HTERT-HM (cell line): ENCODE measurements around the genes ADGRG6 and AIG1.

GRCh38 chr6:141562839-141563230 lies 569.9 kb upstream of the GJE1 start:
- RRBS: no CpG with 5 or more reads among the region's 4 CpGs

DNA sequence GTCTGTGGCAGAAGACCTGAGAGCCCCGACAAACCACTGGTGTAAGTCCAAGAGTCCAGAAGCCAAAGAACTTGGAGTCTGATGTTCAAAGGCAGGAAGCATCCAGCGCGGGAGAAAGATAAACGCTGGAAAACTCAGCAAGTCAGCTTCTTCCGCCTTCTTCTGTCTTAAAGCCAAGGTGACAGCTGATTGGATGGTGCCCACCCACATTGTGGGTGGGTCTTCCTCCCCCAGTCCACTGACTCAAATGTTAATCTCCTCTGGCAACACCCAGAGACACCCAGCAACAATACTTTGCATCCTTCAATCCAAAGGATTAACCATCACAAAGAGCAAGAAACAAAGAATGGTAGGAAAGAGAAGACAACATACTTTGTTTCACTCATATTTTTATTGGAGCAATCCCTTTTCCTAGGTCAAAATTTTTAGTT lies 102.4 kb upstream of the GJE1 start:
- RRBS: no CpG with 5 or more reads among the region's 5 CpGs

GRCh38 chr6:142147441-142147857 lies 386 bp downstream of the VTA1 start:
- RRBS: no CpG with 5 or more reads among the region's 6 CpGs

- RRBS: under 1% methylated on average over 15 of the region's 73 CpGs
These were observed at the start of gene ADGRG6 for GRCh38 chr6:142301602-142302380. Gene ADGRG6 (plus strand): TSS chr6:142302007.

DNA sequence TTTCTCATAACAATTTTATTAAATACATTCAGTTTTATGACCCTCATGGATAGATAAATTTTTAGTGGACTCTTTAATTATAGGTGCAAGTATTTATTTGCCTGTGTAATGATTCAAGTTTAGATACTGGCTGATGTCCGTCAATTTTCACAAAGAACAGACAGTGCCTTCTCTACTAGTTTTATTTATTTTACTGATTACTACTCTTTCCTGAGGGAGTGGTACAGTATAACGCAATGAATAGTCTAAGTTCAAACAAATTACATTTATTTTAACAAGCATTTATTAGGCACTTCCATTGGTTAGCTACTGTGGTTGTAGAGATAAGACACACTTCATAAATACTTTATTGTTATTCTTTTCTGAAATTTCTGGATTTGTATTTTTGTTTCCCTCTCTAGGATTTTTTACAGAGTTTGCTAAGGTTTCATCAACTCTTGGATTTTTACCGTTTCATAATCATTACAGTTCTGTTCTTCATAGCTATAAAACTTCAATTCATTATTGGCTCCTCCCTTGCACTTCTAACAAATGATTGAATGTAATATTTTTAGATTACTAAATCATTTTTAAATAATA lies 74.4 kb downstream of the ADGRG6 start:
- RRBS: no CpG with 5 or more reads among the region's 3 CpGs

GRCh38 chr6:142819674-142819996 lies 125.3 kb downstream of the HIVEP2 start:
- RRBS: no CpG with 5 or more reads among the region's 3 CpGs

- RRBS: no CpG with 5 or more reads among the region's 8 CpGs
These were observed 98.0 kb downstream of the HIVEP2 start for GRCh38 chr6:142846889-142847555.

DNA sequence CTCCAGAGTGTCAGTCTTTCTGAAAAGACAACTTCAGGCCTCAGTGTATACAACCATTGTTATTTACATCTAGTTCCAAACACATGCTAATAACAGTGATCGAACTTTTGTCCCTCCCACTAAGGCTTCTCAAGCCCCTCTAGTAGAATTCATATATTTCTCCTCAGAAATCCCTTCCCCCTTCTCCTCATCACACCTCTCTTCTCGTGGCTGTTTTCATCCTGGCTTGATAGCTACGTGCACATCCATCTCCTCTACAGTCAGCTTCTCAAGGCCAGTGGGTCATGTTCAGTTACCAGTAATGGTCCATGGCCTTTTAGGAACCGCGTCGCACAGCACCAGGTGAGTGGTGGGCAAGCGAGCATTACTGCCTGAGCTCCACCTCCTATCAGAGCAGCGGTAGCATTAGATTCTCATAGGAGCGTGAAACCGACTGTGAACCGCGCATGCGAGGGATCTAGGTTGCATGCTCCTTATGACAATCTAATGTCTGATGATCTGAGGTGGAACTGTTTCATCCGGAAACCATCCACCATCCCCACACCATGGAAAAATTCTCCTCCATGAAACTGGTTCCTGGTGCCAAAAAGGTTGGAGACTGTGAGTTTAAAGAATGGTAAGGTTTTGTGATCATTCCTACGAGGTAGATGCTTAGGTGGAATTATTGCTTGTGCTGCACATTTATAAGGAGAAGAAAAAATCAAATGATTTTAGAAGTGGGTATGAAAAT lies 32.6 kb downstream of the HIVEP2 start:
- RRBS: no CpG with 5 or more reads among the region's 15 CpGs

DNA sequence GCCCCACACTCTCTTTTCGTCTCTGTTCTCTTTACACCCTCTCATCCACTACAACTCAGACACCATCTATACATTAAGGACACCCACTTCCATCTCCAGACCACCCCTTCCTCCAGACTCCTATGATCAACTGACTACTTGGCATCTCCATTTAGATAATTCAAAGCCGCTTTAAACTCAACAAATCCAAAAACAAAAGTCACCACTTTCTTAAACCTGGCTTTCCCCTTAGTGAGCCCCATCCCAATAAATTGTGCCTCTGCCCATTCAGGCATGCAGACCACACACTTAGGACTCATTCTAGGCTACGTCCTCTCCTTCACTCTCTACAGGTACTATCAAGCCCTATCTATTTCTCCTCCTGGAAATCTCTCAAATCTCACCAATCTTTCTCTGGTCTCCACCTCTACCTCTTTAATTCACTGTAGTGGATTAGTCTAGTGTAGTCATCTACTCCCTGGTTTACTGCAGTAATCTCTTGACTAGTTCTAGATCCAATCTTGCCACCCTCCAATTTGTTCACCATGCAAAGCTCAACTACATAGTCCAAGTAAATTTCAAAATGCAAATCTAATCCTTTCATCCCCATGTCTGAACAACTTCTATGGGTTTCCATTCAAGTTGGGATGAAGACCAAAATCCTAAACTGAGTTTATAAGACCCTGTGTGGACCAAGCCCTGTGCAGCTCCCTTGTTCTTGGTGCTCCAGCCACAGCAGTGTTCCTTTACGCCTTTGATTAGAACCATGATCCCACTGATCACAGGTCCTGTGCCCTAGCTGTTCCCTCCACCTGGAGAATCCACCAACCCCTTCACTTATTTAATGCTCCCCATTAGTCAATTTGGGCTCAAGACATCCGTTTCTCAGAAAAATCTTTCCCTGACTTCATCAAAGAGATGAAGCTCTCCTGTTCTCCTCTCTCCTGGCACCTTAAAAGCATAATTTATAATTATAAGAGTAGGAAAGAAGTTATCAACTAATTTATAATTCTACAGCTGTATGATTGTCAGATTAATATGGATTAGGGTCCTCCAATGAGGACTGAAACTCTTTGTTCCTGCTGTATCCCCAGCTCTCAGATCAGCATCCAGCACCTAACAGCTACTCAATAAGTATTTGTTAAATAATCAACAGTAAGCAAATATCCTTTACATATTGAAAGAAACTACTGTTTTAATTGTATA lies 28.9 kb downstream of the HIVEP2 start:
- RRBS: no CpG with 5 or more reads among the region's 5 CpGs

GRCh38 chr6:142925544-142926135 lies 19.3 kb downstream of the HIVEP2 start:
- RRBS: no CpG with 5 or more reads among the region's 7 CpGs

- RRBS: 3% methylated on average over 14 of the region's 28 CpGs
These were observed 528 bp upstream of the AIG1 start for GRCh38 chr6:143060102-143060619.

- RRBS: 1% methylated on average over 23 of the region's 73 CpGs
These were observed at the start of gene AIG1 for GRCh38 chr6:143060620-143061295. Gene AIG1 (plus strand): TSS chr6:143060889.

- RRBS: no CpG with 5 or more reads among the region's 6 CpGs
These were observed 23.8 kb upstream of the FUCA2 start for GRCh38 chr6:143535221-143535772.

DNA sequence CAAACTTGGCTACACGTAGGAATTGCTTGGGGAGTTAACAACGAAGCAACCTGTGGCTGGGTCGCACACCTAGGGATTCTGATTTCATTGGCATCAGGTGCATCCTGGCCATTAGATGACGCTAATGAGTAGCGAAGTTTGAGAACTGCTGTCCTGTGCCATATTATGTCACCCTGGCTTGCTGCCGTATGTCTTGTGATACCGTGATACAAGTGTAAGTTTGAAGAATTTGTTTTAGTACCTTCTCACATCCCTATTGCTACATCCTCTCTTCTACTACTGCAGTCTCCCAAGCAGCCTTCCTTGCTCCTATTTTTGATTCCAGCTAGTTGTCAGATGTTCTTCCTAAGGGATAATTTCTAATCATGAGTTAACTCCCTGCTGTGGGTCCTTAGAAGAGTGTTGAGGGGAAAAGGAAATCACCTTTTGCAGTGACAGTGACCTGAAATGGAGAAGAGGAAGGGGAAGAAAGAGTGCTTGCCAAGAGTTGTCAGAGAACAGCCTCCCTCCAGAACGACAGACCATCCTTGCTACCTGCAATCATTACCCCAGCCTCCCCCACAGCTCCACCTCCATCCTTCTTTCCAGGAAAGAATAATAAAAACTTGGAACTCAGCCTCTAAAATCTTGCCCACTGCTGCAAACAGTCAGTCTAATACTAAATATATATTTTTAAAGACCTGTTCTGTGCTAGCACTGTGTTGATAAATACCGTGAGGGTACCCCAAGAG lies 28.5 kb upstream of the FUCA2 start:
- RRBS: no CpG with 5 or more reads among the region's 9 CpGs

- RRBS: no CpG with 5 or more reads among the region's 6 CpGs
These were observed 44.9 kb upstream of the FUCA2 start for GRCh38 chr6:143556418-143556807.

DNA sequence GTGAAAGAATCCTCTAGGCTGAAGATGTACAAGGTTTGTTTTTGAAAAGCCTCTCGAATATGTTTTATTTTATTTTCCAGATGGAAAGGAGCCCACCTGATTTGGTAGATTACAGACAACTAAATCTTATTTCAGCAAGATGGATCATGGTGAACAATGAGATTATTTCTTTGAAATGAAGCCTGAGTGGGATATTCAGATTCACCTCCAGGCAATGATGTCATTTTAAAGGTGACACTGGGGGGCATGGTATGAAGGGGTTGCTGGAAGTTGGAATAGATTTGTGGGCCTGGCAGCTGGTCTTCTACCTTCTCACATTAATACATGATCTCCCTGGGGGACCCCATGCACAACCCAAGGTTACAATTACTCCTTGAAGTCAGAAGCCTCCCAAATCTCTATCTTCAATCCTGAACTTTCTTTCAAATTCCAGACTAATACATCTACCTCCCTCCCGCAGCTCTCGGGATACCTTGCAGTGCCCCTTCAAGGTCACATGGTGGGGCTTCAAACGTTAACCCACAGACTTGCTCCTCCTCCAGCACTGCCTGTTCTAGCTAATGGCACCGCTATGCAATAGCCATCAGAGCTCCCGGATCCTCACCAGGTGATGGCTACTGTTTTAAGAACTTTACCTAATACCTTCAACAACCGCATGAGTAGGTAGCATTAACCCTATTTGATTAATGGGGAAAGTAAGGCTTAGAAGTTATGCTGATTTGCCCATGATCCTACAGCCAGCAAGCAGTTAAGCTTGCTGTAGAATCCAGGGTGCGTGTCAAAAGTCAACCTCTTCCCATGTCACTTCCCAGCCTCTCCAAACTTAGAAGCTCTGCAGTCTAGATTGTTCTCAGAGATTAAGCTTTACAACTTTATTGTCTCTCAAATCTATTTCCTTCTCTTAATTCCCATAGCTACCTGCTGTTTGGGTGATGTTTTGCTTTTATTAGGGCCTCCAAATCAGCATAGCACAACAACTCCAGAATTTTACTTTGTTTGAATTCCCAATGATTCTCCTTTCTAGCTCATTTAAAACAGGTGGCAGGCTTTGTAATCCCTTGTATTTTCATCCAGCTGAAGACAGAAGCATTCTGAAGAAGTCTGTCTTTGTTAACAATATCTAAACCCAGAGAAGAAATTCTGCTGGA lies 44.8 kb downstream of the PLAGL1 start:
- RRBS: no CpG with 5 or more reads among the region's 8 CpGs

DNA sequence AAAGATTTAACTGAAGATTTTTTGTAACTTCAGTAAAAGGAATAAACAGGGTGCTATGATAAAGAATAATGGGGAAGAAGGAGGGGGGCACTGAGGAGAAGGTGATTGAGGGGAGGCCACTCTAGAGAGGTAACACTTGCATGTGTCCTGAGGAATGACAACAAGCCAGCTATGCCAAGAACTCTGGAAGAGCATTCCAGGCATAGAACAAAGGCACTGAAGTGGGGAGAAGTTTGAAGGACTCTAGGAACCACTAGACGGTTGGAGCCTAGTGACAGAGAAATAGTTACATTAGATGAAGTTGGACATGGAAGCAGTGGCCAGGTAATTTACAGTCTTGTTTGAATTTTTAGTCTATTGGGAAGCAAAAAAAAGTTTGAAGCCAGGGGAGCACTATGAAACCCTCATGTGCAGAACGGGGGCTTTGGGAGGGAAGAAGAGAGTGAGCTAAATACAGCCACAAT lies 10.9 kb upstream of the SF3B5 start:
- RRBS: no CpG with 5 or more reads among the region's 2 CpGs

DNA sequence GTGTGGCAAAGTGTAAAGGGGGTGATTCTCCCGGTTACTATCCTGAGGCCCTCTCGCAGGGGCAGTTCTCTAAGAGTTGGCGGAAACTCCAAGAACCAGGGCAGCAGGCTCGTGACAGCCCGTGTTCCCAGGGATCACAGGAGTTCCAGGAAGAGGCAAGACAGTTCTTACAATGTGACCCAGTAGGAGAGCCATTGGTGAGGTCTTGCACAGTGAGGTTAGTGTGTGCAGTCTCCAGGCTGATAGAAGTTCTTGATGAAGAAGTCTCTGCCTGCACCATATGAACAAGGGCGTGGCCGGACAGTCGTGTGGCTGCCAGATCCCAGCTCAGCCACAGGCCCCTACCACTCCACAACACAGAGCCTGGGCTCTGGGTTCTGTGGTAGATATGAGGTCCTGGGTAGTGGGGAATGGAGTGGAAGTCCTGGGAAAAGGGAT lies 65.0 kb downstream of the STX11 start:
- RRBS: 83% methylated on average over 1 of the region's 8 CpGs

- RRBS: no CpG with 5 or more reads among the region's 7 CpGs
These were observed 13.1 kb downstream of the UTRN start for GRCh38 chr6:144298209-144298713.

- RRBS: no CpG with 5 or more reads among the region's 4 CpGs
These were observed 93.2 kb downstream of the UTRN start for GRCh38 chr6:144378252-144378899.